OVCAR3 (cell line): ENCODE data around the gene CTSW.

- RRBS: 28% methylated on average over 37 of the region's 68 CpGs
Measured at GRCh38 chr11:65539414-65540106, 14.7 kb downstream of the SCYL1 start.

DNA sequence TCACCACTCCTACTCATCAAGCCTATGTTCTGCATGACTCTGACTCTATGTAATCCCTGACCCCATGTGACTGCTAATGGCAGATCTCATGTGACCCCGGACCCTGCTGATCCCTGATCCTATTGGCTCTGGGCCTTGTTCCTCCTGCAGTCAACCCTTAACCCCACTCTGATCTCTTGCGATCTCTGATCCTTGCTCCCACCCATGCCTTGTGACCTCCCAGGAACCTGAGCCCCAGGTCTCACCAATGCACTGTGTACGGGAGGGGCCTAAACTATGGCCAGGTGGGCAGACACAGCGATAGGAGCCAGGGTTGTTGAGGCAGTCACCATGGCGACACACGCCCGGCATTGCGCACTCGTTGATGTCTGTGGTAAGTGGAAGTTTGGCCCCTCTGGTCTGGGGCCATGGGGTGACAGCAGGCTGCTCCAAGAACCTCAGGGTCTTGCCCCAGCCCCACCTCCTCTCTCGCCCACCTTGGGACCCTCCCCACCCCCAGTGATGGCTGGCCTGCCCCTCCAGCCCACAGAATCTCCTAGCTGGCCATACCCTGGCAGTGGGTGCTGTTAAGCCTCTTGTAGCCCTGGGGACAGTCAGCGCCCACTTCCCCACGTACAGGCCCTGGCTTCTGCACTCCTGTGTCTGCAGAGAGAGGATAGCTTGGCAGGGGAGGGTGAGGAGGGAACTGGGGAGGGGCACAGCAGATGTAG is 5.4 kb downstream of the LTBP3 start:
- RRBS: no CpG with 5 or more reads among the region's 12 CpGs

- RRBS: 17% methylated on average over 28 of the region's 54 CpGs
Measured at GRCh38 chr11:65557241-65558055, 711 bp downstream of the LTBP3 start.

- RRBS: 30% methylated on average over 4 of the region's 19 CpGs
Measured at GRCh38 chr11:65576811-65577813, 1.3 kb downstream of the EHBP1L1 start.

GRCh38 chr11:65589672-65590372 is 5.8 kb downstream of the KCNK7 start:
- RRBS: no CpG with 5 or more reads among the region's 8 CpGs

DNA sequence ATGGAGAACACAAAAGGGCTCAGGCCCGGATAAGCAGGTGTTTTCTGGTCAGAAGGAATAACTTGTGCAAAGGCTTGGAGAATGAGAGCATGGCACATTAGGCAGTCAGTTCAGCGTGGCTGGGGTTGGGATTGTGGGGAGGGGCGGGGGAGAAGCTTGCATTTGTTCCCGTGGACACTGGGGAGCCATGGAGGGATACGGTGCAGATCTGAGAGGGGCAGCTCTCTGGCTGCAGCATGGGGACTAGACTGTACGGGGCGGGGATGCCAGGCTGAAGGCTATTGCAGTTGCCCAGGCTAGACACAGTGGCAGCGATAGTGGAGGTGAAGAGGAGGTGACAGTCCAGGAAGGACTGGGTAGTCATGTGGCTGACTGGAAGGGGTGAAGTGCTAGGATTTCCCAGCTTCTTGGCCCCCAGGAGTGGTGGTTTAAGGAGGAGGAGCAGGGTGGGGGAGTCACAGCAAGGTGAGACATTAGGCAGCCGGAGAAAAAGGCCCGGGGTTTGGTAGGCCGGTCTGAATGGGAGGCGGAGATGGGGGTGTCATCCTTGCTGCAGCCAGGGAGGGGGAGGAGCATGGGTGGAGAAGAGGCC is 5.9 kb downstream of the SIPA1 start:
- RRBS: no CpG with 5 or more reads among the region's 12 CpGs

- RRBS: no CpG with 5 or more reads among the region's 11 CpGs
Measured at GRCh38 chr11:65718421-65719346, 1.9 kb downstream of the RNASEH2C start.

GRCh38 chr11:65781157-65782088 is 647 bp upstream of the AP5B1 start:
- RRBS: 10% methylated on average over 55 of the region's 83 CpGs

DNA sequence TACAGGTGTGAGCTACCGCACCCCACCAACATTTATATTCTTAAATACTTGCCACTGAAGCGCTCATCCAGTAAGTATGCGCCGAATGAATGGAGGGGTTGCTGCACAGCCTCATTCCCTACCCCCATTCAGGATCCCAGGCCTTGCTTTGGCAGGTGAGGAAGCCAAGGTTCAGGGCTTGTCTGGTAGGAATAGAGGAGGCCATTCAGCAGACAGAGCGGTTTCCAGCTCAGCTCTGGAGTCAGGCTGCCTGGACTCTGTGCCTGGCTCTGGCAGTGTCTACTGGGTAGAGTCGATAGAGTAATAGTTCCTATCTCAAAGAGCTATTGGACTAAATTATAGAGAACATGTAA is 6.8 kb upstream of the SNX32 start:
- RRBS: no CpG with 5 or more reads among the region's 6 CpGs

GRCh38 chr11:65850021-65850406 is 8.0 kb downstream of the CFL1 start:
- RRBS: no CpG with 5 or more reads among the region's 10 CpGs

DNA sequence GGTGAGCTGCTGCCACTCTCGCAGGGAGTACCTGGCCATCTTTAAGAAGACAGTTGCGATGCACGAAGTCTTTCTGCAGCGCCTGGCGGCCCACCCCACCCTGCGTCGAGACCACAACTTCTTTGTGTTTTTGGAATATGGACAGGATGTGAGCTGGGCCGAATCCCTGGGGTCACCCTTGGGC is 7.7 kb downstream of the CFL1 start:
- RRBS: no CpG with 5 or more reads among the region's 8 CpGs

DNA sequence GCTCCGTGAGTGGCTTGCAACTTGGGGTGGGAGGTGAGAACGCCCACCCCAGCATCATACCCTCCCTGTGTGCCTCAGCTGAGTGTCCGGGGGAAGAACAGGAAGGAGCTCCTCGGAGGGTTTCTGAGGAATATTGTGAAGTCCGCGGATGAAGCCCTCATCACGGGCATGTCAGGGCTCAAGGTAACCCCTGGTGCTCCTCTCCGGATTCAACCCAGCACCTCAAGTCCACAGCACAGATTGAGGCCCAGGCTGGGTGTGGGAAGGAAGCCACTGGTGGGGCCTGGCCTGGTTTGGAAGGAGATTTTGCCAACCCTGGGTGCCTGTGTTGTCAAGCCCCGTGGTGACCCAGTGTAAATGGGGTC is 7.3 kb downstream of the CFL1 start:
- RRBS: 98% methylated on average over 3 of the region's 9 CpGs

DNA sequence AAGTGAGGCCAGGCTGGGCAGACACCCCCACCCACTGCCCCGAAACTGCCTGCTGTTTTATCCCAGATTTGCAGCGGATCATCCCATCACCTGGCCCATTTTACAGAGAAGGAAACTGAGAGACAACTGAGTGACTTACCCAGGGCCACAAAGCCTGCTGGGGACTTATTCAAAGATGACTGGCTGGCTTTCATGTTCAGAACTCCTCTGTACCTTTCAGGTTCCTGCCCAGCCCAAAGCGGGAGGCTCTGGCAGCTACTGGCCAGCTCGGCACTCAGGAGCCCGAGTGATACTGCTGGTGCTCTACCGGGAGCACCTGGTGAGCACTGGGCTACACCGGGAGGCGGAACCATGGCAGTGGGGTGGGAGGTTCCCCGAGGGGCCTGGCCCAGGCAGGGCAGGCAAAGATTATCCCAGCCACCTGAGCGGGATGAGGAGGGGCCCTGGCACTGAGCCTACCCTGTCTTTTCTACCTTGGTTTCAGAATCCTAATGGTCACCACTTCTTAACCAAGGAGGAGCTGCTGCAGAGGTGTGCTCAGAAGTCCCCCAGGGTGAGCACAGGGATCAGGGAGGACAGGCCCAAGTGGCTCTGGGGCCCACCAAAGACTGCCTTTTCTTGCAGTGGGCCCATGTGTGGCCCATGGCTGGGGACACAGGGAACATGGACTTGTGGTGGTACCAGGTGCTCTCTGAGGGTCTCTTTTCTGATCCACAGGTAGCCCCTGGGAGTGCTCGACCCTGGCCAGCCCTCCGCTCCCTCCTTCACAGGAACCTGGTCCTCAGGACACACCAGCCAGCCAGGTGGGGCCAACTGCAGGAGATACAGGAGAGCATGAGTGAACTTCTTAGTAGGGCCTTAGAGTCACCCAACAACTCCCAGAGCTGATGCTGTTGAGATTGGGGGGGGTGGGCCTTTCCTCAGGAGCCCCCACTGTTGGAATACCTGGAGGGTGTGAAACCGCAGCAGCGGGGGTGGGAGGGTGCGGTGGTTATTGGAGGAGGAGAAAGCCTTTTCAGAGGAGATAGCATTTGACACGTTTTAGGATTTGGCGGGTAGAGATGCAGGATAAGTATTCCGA is 1.8 kb downstream of the MUS81 start:
- RRBS: no CpG with 5 or more reads among the region's 18 CpGs

DNA sequence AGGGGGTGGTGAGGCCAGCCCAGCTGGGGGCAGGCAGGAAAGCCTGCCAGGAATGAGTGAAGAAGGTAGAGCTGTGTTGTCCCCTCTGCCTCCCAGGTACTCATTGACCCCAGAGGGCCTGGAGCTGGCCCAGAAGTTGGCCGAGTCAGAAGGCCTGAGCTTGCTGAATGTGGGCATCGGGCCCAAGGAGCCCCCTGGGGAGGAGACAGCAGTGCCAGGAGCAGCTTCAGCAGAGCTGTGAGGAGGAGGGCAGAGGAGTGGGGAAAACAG is 2.7 kb downstream of the MUS81 start:
- RRBS: no CpG with 5 or more reads among the region's 2 CpGs

DNA sequence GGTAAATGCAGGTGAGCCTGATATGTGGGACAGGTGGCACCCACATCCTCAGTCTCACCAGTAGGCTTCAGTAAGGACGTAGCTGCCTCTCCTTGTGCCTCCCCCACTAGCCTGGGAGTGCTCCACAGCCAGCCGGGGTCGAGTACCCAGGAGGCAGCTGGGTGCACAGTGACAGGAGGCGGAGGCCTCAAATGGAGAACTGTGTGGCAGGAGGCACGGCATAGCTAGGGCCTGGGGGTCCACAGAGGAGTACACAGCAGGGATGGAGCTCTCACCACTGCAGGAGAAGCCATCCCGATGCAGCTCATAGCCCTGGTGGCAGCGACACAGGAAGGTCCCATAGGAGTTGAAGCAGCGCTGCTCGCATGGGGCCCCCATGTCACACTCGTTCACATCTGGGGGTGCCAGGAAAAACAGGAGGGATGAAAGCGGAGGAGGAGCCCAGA is 3.0 kb downstream of the EFEMP2 start:
- RRBS: no CpG with 5 or more reads among the region's 11 CpGs

DNA sequence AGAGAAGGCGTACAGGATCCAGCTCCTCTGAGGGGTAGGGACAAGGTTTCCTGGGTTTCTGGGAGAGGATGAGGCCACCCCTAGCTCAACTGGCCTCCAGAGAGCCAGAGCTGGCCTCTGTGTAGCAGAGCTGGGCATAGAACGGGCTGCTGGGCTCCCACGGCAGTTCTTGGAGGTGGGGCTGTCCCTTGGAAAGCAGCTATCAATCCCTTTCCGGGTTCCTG is 971 bp downstream of the EFEMP2 start:
- RRBS: 86% methylated on average over 1 of the region's 4 CpGs

GRCh38 chr11:65879508-65880098 is at the start of gene CTSW:
CTSW (plus strand) TSS chr11:65879837.
- RRBS: no CpG with 5 or more reads among the region's 11 CpGs

GRCh38 chr11:65956536-65957144 is 4.9 kb upstream of the SART1 start:
- RRBS: no CpG with 5 or more reads among the region's 10 CpGs

DNA sequence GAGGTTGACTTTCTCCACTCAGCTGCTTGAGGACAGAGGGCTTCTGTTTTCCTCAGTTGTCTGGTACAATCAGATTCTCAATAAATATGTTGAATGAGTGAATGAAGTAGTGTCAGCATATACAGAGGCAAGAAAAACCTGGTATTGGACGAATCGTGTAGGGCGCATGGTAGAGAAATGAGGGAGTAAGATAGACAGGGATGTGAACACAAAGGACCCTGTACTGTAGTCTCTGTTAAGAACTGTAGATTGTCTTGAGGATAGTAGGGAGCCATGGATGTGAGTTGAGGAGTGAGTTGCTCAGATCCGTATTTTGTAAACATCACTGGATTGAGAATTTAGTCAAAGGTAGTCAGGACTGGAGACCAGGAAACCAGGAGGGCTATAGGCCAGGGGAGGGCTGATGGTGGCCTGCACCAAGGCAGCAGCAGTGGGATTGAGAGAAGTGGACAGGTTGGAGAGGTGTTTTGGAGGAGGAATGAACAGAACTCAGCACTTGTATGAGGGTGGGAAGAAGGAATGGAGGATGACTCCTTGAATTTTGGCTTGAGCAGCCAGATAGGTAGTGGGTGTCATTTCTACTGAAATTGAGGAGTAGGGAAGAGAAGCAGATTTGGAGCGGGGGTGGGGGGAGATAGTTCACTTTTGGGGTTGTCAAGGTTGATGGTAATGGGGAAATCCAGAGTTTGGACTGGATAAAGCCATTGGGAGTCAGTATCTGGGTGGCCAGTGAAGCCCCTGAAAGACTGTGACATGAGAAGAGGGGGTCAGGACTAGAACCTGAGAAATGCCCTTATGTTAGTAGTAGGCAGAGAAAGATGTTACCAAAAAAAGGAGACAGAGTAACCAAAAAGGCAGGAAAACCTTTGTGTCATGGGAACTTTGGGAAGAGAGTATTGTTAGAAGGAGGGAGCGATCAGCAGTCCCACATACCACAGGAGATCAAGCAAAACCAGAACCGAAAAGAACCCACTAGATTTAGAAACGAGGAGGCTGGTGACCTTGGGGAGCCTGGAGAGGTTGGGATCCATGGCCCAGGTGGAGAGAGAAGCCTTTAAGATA is 1.2 kb downstream of the SART1 start:
- RRBS: no CpG with 5 or more reads among the region's 8 CpGs

GRCh38 chr11:65976004-65976791 is 14.7 kb downstream of the SART1 start:
- RRBS: no CpG with 5 or more reads among the region's 34 CpGs